Metastatic Liver Carcinoma in the Adrenal Gland (tissue), 2 donors: ENCODE data around the genes PLPPR4 and LRRC39.

- PRO-cap, 2 experiments, result no peak in any of the 2 experiments
Measured at GRCh38 chr1:94540127-94540502, 1.4 kb downstream of the F3 start.

GRCh38 chr1:94552049-94552773, 10.7 kb upstream of the F3 start:
- PRO-cap, 2 experiments, result no peak in any of the 2 experiments

DNA sequence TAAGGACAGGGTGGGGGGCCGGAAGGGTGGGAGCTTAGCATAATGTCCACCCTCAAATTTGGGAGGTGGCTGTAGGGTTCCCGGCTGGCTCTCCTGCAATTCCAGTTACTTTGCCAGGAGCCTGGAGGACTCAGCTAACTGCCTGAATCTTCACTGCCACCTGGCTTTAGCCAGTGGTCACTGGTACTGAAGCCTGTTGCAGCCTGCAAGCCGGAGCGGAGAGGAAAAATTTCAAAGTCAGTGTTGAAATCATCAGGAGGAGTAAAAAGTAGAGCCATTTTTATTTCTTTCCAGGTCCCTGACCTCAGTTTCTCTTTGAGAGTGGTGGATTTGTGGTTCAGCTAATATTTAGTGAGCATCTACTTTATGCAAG, 57.9 kb upstream of the F3 start:
- PRO-cap, 2 experiments, result no peak in any of the 2 experiments

- PRO-cap, 2 experiments, result no peak in any of the 2 experiments
Measured at GRCh38 chr1:94679235-94680308, 138.0 kb upstream of the F3 start.

DNA sequence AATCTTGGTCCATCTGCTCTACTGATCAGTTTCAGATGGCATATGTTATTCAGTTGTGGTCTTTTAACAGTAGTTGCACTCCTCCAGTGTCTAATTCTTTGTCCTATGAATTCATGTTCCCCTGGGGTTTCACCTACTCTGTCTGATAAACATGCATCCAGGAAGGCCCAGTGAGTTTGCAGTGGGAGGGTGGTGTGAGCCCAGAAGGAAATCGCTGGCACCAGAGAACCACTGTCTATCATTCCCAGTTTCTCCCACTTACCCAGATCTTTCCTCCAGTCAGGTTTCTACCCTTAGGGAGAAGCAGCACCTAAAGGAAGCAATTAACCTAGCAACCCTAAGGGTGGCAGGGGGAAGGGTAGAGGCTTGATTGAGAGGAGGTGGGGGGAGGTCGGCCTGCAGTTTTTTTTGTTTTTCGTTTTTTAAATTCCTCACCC, 932 bp upstream of the SLC44A3 start:
- PRO-cap, 2 experiments, result peak in 1 of 2 experiments; most common plus-strand start position 173 of the sequence (in 1)

- PRO-cap, 2 experiments, result peak in 1 of 2 experiments; most common plus-strand start chr1:94950261 (in 1); most common minus-strand start chr1:94950147 (in 1)
Measured at GRCh38 chr1:94949508-94950320, 22.8 kb upstream of the CNN3 start.

DNA sequence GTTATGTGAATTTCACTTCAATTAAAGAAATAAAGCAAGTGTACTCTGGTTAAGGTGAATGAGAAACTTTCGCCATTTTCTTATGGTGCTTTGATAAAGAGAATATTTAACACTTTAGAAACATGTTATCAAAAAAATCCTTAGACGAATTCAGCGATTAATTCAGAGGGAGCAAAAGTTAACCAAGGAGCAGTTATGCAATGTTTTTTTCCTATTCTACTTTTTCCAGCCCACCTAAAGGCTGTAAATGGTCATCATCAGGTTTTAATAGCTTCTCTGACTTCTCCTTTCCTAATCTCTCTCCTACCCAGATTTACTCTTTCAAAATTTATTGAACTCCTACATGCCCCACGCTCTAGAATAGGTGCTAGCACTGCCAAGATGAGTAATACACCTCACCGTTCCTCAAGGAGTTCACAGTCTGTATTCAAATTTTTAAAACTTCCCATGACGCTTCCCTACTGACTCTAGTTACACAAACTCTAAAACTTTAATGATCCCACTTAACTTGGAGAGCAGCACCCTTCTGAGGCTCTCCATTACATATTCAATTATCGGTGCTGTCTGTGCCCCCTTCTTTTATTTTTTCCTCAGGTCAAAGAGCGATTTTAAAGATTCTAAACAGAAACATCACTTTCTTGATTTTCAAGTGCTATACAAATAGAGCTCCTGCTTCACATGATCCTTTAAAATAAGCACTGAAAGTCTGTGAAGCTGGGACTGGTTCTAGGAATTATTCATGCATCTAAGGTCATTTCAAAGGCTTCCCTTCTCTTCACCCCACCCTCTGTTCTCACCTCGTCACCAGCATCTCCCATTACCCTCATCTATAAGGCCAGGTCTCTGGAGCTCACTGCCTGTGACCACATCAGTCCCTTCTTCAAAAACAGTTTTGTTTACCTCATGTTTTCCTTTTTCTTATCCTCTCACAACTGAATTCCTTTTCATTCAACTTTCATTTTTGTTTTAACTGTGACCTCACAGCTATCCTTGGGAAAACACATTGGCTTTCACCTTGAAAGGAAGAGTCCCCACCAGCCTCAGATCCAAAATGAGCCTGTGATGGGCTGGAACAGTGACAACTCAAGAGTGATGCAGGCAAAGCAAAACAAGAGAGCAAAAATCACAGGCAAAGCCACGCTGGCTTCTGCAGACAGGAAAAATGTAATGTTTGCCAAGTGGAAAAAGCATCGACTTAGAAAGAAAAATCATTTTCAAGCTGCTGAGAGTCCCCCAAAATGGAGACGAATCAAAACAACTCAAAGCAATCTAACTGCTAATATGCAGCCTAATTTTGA, 51.4 kb downstream of the ALG14 start:
- PRO-cap, 2 experiments, result no peak in any of the 2 experiments

- PRO-cap, 2 experiments, result peak in 1 of 2 experiments; most common minus-strand start chr1:95087336 (in 1)
Measured at GRCh38 chr1:95086775-95087491, 14.2 kb upstream of the ALG14 start.

DNA sequence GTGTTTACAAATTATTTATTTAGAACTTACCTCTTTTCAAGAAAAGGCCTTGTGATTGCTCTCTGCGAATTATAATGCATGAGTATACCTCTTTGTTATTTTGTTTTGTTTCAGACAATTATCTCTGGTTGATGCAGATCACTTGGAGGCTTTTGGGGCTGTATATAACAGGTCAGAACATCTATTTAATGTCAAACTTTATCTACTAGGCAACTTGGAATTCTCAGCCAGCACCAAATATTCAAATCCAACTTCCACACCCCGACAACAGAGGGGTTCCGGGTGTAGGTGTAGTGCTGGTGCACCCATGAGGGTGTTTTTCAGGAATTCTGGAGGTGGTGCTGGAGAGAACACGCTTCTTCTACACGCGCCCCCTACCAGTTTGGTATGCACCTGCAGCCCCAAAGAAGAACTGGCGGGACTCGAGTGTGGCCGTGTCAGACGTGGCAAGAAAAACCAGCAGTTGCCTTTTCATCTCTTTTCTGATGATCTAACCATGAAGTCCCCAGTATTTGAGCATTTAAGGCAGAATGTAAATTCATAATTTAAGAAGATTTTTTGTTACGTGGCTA, 575 bp upstream of the TLCD4 start:
- PRO-cap, 2 experiments, result peak in 2 of 2 experiments; most common plus-strand start position 404 of the sequence (in 2); most common minus-strand start position 389 of the sequence (in 1)

- PRO-cap, 2 experiments, result no peak in any of the 2 experiments
Measured at GRCh38 chr1:95509866-95510869, 276.2 kb downstream of the RWDD3 start.

DNA sequence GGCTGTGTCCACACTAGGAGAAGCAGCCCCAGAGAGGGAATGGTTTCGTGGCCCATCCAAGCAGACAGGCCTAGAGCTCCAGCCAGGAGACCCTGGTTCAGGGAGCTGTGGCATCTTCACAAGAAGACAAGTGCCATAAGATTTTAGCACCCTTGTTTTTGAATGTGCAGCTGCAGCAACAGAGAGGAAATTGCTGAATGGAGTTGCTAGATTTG, 122.6 kb downstream of the PTBP2 start:
- PRO-cap, 2 experiments, result peak in 2 of 2 experiments; most common plus-strand start position 156 of the sequence (in 2)

DNA sequence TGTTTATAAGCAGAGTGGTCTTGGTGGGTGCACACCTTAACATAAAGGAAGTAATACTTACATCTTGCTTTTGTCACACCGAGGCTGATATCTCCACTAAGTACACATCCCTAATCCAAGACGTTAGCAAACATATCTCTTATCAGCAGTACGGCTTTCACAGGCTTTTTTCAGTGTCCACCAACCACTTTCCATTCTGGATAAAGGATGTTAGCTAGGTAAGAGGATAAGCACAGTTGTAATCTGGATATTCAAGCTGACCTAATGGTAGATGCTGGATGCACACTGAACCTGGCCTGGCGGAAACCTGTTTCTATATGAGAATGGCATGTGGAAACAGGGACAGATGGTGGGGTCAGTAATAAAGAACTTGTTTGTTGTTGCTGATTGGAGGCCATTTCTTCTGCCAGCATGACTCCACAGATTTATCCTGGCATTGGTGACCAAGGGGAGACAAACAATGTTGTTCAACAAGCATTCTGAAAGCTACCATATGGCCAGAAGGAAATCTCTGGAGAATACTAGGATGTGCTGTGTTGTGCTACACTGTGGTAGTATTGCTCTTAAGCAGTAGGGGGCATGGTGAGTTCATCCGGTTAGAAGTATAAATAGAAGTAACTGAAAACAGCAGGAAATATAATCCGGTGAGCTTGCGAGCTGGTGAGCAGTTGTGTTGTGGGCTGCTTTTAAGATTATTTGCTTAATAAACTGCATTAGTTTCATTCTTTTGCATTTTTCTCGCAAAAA, 416.5 kb downstream of the PTBP2 start:
- PRO-cap, 2 experiments, result peak in 2 of 2 experiments; most common plus-strand start position 633 of the sequence (in 1)

DNA sequence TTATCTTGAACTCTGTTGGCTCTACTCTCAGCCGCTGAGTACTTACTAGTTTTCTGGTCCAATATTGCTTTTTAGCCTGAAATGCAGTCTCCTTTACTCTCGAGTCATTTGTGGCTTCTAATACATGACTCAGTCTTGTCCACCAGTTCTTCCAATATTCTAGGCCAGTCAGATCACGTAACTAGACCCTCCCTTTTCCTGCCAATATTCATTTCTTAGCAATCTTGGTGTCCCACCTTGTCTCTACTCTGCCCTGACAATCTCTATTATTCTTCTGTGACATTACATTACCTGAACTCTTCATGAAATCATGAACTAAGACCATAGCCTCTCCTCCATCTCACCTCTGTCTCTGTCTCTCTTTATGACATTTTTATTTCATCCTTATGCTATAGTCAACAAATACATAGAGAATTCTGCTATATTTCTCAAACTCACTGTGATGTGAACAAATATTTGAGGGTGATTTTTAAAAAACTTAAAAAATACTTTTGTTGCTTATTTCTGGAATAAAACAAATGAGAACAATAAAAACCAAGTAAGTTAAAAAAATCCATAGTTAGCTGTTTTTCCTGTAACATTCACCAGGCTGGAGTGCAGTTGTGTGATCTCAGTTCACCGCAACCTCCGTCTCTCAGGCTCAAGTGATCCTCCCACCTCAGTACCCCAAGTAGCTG, 555.6 kb downstream of the DPYD start:
- PRO-cap, 2 experiments, result no peak in any of the 2 experiments

DNA sequence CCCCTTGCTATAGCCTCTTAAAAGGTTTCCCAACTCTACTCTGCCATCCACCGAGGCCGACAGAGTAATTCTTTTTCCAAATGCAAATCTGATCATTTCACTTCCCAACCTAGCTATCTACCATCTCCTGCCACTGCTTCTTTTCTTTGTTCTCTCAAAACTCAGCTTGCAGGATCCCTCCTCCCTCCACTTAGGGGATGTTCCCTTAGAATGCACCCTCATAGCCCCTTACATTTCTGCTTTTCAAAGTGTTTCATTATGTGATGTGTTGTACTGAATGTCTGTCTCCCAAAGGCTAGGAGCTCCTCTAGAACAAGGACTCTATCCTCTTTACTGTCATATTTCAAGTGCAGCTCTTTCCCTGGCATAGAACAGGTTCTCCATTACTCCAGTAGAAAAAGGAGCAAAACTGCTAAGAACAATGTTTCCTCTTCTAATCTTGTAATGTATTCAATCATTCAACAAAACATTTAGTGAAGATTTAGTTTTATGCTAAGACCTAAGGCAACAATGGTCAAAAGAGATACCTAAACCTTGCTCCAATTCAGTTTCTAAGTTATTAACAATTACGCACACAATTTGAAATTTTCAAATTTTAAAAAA, 270.8 kb downstream of the DPYD start:
- PRO-cap, 2 experiments, result no peak in any of the 2 experiments

- PRO-cap, 2 experiments, result no peak in any of the 2 experiments
Measured at GRCh38 chr1:97873017-97873486, 47.8 kb downstream of the DPYD start.

DNA sequence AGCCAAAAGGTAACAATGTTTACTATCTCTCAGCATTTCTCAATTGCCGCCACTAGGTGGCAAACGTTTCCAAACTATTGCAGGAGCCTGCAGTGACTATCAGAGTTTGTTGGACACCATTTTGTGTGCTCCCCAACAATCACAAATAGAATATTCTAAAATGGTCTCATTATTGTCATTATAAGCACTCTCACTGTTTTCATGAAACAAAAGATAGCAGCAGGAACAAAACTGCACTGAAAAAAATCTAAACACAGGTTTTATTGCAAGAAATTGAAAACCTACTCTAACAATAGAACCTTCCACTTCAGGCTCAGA, 83.9 kb upstream of the PLPPR4 start:
- PRO-cap, 2 experiments, result no peak in any of the 2 experiments

GRCh38 chr1:99264033-99265055, at the start of gene PLPPR4:
Gene PLPPR4 (plus strand): TSS chr1:99264492.
- PRO-cap, 2 experiments, result peak in 1 of 2 experiments; most common plus-strand start chr1:99264489 (in 1)

DNA sequence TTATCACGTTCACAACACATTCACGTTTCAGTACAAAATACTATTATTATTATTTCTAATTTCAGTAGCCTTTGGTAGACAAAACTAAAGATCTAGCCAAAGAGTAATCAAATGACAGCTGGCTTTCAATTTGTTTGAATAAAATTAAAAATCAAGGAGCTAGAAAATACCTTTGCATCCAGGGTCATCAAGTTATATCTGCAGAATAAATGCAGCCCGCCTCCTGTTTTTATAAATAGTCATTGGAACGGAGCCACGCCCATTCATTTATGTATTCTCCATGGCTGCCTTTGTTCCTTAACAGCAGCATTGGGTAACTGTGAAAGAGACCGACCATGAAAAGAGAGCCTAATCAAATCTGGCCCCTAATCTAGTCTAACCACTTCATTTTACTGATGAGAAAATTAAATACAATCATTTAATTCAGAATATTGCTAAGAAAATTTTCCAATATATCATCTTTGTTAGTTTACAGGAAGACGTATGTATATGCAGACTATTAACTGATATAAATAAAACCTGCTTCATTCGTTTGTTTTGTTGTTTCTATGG, 112.0 kb upstream of the PALMD start:
- PRO-cap, 2 experiments, result no peak in any of the 2 experiments

GRCh38 chr1:99590586-99591435, 55.1 kb upstream of the PALMD start:
- PRO-cap, 2 experiments, result no peak in any of the 2 experiments

DNA sequence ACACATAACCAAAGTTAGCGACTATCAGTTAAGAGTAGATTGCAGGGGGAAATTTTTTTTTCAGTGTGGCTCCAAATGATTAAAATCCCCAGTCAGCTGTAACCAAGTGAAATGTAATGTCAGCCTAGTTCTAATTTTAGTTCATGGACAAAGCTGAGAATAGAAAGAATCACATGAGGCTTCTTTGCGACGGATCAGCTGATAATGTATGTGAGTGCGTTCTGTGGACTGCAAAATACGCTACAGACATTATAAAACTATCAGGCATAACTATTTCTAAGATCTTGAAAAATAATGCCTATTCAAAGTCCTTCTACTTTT, at the start of gene LRRC39:
Gene LRRC39, minus strand, starts transcription at position 121 of the 321 bp plus-strand sequence.
- PRO-cap, 2 experiments, result no peak in any of the 2 experiments